Mesenchymal stem cell of Wharton's jelly (primary cell): ENCODE data around the gene PHACTR1.

- CAGE, long polyA plus RNA = no peak
These were observed 55.6 kb upstream of the NEDD9 start for GRCh38 chr6:11287854-11288611.

- CAGE, long polyA plus RNA = no peak
These were observed 91.8 kb upstream of the NEDD9 start for GRCh38 chr6:11324130-11324797.

- CAGE, long polyA plus RNA = no peak
These were observed 113.1 kb upstream of the NEDD9 start for GRCh38 chr6:11345570-11345967.

- CAGE, long polyA plus RNA = no peak
These were observed 5.3 kb downstream of the TMEM170B start for GRCh38 chr6:11542925-11543166.

GRCh38 chr6:11650781-11651113 lies 113.2 kb downstream of the TMEM170B start:
- CAGE, long polyA plus RNA = no peak

DNA sequence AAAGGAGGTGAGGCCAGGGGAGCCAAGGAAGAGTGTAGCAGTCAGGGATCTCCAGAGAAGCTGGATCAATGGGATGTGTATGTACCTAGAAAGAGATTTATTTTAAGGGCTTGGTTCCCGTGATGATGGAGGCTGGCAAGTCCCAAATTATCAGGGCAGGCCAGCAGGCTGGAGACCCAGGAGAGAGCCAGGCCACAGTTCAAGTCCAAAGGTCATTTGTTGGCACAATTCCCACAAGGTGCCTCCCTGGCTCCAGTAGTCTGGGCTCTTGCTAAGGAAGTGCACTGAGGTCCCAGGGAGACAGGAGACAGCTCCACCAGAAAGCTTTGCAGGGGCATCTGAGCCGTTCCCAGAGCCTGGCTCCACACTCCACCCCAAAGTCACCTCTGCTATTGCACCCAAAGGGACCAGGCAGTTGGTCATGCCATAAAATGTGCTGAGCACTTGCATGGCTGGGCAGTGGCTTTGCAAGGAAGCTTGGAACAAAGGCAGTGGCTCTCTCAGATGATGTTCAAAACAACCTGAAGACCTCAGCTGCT lies 75.8 kb downstream of the ADTRP start:
- CAGE, long polyA plus RNA = no peak

GRCh38 chr6:11712578-11713093 lies 66.0 kb downstream of the ADTRP start:
- CAGE, long polyA plus RNA = no peak

DNA sequence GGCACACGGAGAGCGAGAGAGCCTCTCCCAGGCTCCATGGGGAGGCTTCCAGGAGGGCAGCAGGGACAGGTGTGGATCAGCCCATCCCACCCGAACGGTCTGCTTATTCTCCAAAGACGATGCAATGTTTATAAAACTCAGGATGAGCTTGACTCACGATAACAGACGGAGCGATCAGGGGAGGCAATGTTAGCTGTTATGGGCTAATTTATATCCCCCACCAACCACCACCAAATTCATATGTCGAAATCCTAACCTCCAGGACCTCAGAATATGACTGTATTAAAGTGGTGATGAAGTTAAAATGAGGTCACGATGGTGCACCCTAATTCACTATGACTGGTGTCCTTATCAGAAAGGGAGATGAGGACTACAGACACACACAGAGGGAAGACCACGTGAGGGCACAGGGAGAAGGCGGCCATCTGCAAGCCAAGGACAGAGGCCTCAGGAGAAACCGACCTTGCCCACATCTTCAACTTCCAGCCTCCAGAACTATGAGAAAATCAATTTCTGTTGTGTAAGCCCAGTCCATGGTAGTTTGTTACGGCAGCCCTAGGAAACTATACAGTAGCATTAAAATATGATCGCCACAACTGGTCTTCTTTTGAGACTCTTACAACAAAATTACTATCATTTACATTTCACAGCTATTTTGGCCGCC lies 7.0 kb downstream of the ADTRP start:
- CAGE, long polyA plus RNA = no peak

- CAGE, long polyA plus RNA = no peak
These were observed 32.2 kb upstream of the ADTRP start for GRCh38 chr6:11810611-11811312.

- CAGE, long polyA plus RNA = no peak
These were observed 75.0 kb upstream of the HIVEP1 start for GRCh38 chr6:11937101-11937439.

DNA sequence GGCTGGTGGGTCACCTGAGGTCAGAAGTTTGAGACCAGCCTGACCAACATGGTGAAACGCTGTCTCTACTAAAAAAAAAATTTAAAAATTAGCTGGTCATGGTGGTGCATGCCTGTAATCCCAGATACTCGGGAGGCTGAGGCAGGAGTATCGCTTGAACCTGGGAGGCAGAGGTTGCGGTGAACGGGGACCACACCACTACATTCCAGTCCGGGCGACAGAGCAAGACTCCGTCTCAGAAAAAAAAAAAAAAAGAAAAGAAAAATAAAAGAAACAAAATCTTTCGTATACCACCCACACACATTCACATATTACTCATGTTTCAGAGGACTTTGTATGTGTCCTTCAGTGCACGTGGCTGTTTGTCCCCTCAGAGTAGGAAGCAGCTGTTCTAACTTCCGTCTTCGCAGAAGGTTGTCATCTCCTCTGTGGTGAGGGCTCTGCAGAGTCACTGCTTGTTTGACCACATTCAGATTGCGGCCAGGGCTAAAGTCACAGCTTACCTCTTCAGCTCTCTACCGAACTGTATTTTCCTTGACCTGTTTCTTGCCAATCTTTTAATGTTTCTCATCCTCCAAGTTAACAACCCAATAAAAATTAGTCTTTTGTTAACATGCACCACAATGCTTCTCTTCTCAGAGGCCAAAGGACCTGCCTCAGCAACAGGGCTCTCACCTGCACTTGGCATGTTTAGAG lies 36.6 kb upstream of the HIVEP1 start:
- CAGE, long polyA plus RNA = no peak

DNA sequence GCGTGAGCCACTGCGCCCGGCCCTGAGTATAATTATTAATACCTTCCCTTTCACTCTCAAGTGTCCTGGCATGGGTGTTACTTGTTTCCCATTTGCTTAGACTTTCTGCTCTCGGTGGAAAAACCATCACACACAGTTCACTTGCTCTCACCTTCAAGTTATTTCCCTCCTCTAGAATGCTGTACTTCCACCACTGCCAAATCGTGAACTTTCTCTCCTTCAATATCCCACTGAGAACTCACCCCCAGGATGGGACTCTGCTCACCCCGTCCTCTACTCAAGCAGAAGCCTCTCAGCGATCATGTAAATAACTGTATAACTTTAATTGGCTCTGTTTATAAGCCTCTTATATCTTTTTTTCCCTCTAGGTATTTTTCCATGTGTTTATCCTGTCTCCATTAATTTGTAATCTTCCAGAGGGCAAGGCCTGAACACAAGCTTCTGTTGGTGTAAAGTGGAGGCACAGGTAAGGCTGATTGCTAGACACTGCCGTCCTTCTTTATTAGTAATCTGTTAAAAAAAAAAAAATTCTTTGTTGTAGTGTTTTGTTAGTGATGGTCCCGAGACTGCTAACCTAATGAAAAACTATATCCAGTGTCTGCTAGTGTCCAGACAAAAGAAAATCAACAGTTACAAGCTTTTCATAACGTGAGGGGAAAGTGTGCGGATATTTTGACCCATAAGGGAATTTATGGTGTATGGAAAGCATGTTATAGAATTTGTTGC lies 4.4 kb upstream of the HIVEP1 start:
- CAGE, long polyA plus RNA = no peak

GRCh38 chr6:12012875-12013369 lies 810 bp downstream of the HIVEP1 start:
- CAGE, long polyA plus RNA = no peak

- CAGE, long polyA plus RNA = no peak
These were observed 1.9 kb downstream of the EDN1 start for GRCh38 chr6:12291808-12292731.

- CAGE, long polyA plus RNA = no peak
These were observed 73.5 kb downstream of the EDN1 start for GRCh38 chr6:12363568-12364199.

GRCh38 chr6:12716507-12716906 lies at the start of gene PHACTR1:
Gene PHACTR1, plus strand, starts transcription at chr6:12716767.
- CAGE, long polyA plus RNA = no peak

DNA sequence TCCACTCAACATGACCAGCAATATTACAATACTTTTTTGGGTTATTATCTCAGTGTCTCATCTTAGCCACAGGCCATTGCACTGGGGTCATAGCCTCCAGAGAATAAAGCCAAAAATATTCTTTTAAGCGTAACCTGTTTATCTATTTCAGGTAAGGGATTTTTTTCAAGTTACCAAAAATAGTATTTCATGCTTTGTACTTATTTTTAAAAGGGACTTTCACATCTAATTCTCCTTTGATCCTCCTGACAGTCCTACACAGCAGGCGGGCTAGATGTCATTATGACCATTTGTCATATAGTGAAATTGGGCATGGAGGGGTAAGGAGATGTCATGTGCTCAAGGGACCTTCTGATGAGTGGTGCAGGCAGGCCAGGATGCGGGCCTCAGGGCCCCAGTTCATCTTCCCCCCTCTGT lies 69.0 kb downstream of the TBC1D7 start:
- CAGE, long polyA plus RNA = no peak

- CAGE, long polyA plus RNA = no peak
These were observed 35.0 kb upstream of the TBC1D7 start for GRCh38 chr6:13363233-13363895.

DNA sequence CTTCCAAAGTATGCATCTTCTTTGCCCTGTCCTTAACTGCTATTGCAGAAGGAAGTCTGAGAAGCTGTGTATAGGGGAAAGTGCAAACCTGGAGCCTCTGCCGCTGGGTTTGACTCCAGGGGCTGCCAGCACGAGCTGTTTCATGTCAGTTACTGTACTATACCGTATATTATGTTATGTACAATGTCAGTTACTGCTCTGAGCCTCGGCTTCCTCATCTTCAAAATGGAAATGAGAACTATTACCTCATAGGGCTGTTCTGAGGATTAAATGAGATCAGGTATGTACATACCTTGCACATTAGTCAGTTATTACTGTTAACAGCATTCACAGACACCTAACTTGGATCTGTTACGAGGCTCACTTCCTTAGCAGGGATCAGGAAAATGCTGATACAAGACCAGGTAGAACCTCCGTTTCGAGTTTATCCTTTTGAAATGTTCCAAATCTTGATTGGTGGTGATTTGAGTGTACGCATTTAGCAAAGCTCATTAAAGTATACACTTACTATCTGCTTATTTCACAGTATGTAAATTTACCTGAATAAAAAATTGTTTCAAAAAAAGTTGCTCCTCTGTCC lies 69.7 kb upstream of the TBC1D7 start:
- CAGE, long polyA plus RNA = no peak

DNA sequence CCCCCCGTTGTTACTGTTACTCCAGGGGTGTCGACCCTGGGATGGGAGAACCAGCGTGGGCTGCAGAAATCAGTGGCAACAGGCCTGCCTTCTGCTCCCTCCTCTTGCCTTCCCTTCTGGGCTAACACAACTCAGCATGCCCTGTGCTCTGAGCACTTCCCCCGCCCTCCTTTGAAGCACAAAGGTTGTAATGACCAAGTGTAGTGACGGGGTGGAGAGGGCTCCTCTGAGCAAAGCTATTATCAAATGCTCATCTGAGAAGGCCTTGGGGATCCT lies 74.8 kb downstream of the GFOD1 start:
- CAGE, long polyA plus RNA = no peak